Cardiac septum (tissue), 1 donor: ENCODE measurements around a stretch of chr7.

DNA sequence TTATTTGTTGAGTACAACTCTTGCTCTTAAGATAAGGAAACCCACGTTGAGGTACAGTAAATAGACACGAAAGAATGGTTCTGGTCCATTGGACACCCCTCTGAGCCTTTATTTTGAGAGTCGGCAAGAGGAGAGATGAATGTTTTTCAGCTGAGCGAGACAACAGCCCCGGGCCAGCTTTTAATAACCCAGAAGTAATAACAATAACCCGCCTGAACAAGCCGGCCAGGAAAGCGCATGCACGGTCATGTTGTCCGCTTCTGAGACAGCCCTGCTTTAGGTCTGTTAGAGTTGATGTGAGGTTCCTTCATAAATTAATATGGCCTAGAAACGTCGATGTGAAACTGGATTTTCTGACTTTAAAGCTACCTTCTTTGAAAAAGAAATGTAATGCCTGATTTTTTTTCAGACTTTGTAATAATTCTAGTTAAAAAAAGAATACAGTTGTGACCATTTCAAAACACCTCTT is 48.9 kb downstream of the WNT2 start:
- PRO-cap: no peak

DNA sequence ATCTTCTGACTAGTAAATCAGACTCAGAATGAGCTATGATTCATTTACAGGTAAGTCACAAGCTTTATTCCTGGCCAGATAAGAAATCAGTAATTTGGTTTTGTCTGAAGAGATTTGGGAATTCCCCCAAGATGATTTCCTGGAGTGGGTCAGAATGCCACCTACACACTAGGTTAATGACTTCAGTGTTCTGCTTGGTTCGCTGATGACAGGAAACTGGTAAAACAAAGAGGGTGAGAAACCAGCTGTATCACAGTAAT is 8.2 kb upstream of the ASZ1 start:
- PRO-cap: no peak

- PRO-cap: no peak
Measured at GRCh38 chr7:117762235-117763149, 110.7 kb downstream of the CTTNBP2 start.

DNA sequence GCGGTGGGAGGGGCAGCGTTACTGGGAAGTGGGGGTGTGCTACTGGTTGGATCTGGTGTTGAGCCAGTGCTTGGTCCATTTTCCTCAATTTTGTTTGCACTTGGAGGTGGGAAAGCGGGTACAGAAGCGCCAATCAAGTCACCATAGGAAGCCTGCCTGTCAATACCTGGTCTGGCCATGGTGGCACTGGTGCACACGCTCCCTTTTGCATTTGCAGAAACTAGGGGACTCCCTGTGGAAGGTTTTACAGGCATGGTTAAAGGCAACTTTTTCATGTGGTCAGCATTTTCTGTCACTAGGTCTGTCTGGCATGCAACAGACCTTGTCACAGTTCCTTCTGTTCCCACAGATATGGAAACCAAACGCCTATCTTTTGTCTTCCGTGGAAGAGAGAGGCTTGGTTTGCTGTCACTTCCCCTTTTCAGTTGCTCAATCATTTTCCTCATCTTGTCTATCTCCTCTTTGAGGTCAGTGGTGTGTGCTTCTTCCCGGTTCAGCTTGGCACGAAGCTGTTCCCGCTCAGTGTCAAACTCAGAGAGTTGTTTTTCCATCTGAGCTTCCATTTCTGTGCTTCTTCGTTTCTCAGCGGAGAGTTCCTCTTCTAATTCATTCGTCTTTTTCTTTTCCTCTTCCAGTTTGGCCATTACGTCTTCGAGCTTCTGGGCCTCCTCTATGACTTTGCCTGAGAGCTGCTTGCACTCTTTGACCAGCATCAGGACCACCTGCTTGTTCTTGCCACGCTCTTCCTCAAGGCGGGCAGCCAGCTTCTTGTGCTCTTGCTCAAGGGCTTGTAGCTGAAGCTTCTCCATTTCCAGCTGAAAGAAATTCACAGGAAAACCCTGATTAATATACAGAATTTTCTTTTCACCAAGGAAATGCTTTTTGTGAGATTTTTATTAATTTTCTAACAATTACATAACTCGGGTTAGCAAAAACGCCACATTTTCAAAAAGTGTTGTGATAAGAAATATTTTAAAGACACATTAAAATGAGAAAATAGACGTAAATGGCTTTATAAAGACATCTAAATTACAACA is 81.0 kb downstream of the CTTNBP2 start:
- PRO-cap: no peak

DNA sequence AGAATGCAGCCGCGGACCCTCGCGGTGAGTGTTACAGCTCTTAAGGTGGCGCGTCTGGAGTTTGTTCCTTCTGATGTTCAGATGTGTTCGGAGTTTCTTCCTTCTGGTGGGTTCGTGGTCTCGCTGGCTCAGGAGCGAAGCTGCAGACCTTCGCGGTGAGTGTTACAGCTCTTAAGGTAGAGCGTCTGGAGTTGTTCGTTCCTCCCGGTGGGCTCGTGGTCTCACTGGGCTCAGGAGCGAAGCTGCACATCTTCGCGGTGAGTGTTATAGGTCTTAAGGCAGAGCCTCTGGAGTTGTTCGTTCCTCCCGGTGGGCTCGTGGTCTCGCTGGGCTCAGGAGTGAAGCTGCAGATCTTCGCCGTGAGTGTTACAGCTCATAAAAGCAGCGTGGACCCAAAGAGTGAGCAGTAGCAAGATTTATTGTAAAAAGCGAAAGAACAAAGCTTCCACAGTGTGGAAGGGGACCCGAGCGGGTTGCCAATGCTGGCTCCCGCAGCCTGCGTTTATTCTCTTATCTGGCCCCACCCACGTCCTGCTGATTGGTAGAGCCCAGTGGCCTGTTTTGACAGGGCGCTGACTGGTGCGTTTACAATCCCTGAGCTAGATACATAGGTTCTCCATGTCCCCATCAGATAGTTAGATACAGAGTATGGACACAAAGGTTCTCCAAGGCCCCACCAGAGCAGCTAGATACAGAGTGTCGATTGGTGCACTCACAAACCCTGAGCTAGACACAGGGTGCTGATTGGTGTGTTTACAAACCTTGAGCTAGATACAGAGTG is 322.4 kb upstream of the KCND2 start:
- PRO-cap: no peak

GRCh38 chr7:120990211-120990446 is 1.6 kb downstream of the CPED1 start:
- PRO-cap: no peak

DNA sequence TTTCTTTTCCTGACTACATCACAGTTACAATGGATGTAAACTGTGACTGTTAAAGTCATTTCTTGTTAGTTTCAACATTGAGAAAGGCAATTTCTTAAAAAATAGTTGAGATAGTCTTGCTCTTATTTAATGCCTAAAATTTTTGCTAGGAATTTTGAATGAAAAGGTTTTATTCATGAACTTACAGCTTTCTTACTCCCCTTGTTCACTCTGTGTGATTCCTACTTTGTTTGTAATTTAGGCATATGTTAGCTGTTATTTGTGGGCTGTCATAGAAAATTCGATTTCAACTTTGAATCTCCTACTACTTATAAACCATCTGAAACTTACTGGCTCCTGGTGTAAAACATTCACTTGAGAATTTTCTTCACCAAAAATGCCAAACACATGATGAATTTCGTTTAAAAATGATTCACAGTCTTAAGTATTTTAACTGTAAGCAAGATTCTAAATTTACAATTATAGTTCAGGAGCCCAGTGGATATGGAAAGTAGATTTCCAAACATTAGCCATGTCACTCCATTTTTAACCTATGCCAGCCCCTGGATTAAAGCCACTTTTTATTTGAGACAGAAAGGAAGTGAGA is 3.0 kb downstream of the CPED1 start:
- PRO-cap: no peak

GRCh38 chr7:121004221-121004639 is 15.7 kb downstream of the CPED1 start:
- PRO-cap: no peak

DNA sequence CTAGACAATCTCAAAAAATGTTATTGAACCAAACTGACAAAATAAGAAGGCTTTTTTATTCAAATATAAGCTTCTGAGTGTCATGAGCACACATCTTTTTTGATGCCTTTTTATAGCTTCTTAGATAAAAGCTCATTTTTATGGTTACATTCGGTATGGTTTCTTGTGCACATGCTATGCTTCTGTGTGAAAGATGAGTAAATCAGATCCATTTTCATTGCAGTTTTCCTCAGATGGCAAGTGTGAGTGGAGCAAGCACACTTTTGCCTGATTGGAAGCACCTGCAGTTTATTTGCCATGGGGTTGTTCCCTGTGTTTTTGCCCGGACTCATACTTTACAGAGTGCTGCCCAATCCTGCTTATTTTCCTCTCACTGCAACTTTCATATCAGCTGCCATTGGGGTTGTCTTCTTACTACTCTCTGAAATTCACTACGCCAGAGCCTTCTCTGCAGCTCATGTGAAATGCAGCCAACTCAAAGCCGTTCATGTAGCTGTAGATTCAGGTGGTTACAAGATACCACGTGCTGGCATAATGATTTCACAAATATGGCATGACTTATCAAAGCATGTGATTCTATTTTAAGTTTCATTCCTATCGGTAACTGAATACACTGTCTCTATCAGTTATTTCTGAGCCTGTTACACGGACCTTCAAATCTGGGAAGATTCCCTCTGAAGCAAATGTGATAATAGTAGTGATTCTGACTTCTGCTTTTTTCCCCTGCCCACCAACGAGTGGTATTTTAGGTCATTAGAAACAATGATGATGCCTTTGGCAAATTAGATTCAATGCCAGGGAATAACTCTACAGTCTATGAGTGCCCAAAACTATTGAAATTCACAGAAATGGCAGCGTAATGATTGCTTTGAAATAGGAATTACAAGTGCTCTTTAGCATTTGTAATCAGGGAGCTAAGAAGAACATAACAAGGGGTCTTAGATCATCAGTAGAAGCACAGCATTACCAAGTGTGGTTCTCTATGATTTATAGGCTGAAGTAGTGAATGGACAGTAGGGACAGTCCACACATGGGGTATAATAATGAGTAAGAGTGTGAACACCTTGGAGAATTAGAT is 130.2 kb upstream of the WNT16 start:
- PRO-cap: bidirectional peak, plus-strand start at position 630 of the sequence, minus-strand start at position 465 of the sequence

DNA sequence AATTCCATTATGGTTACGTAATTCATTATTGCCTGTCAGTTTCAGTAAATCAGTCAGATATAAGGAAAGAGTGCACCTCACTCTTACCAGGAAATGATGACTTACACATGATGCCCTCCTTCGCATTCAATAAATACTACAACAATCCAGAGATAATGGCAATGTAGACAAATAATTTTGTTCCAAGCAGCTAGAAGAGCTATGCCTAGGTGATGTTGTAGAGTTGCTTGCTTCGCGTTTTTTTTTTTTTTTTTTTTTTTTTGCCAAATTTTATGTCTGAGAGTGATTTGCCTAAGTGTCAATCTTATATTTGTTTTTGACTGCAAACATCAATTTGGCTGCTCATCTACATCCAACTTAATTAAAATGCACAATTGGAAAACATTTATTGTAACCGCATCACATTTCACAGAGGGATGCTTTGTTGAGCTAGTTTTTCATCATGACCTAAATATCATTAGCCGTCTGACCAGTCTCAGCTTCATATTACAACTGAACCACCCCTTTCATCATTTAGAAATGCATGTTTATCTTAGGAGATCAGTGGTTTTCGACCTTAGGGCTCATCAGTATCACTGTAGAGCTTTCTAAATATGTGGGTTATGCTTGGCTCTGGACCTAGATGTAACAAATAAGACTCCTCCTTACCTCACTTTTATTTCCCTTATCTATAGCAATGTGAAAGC is 68.7 kb upstream of the WNT16 start:
- PRO-cap: no peak

DNA sequence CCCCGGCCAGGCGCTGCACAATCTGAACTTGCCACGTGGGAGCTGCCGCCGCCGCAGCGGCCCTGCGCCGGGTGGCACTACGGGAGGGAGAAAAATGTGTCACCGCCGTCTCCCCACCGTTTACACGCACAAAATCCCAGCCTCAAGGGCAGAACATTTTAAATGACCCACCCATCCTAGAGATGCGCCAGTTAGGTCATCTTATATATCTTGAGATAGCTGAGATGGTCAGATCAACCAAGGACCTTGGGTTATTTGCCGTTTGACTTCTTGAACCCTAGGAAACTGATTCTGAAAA is 331 bp upstream of the FAM3C start:
- PRO-cap: bidirectional peak, plus-strand start at position 20 of the sequence, minus-strand start outside the sequence

DNA sequence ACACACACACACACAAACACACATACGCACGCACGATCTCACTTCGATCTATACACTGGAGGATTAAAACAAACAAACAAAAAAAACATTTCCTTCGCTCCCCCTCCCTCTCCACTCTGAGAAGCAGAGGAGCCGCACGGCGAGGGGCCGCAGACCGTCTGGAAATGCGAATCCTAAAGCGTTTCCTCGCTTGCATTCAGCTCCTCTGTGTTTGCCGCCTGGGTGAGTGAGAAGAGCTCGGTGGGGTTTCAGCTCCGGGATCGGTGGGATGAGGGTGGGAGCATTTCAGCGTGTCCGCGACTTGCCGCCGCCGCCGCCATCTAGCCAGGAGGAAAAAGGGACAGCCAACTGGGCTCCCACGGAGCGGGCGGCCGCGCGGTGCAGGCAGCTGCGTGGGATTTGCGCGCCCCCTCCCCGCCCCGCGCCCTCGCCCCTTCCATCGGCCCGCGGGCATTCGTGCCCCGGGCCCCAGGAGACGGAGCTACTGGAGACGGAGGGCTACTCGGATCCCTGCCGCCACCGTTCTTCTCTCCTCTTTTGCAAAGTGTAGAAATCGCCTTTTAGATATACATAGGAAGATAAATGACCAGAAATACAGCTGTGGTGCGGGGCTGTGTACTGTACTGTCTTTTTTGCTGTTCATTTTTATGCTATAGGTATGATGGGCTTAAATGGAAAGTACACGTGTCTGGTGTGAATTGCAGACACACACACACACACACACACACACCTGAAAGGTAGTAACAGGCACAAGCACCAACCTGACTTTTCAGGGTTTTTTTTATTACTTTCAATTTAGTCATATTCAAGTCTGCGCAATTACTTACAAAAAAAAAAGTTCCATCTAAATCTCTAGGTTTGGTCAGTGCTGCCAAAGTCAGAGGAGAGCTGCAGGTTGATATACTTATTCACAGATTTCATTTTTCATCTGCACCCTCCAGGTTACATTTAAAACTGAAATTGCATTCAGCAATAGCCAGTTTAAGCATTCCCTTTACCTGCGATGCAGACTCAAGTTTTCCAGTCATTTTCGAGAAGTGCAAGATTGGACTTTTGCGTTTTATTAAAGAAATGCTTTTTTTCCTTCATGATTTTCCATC is 725 bp downstream of the PTPRZ1 start:
- PRO-cap: no peak

GRCh38 chr7:122672947-122673531 is 25.9 kb downstream of the RNF133 start:
- PRO-cap: no peak

GRCh38 chr7:122913617-122914114 is 27.4 kb upstream of the CADPS2 start:
- PRO-cap: no peak

DNA sequence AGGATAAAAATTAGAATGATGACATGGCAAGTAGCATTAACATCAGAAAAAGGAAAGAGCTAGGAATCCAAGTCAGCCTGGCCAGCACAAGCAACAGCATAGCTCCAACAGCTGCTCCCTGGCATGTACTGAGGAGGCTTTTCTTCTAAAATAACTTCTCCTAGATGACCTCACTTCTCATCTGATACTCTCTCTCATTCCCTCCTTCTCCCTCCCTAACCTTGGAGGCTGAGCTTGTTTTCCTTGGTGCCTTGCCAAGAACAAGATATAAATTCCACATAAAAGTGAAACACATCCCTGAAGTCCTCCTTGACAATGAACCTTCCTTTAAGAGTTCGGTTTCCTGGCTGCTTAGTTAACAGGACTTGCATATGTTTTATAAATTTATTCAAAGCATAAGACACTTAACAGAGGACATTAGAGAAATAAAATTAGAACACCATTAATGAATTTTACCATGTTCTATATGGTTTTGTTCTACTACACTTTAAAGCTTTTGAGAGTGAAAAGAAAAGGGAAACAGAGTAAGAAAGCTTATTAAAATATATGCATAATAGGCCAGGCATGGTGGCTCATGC is 123.7 kb downstream of the IQUB start:
- PRO-cap: no peak

GRCh38 chr7:123660331-123660864 is 4.7 kb downstream of the LMOD2 start:
- PRO-cap: no peak

DNA sequence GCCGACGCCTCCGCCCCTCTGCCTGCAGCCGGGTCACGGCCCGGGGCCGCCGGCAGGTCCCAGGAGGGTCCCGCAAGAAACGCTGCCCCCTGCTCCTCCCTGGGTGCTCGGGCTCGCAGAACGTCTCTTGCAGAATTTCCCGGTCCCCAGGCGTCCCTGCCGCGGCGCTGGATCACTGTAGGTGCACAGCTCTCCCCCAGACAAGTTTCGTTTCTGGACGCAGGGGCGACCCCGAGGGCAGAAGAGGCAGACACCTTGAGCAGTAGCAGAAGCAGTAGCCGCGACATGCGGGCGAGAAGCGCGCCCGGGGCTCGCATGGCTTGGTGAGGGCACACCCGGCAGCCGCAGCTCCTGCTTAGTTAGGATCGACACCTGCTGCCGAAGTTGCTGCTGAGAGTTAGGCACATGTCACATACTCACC is 922 bp downstream of the GPR37 start:
- PRO-cap: no peak

DNA sequence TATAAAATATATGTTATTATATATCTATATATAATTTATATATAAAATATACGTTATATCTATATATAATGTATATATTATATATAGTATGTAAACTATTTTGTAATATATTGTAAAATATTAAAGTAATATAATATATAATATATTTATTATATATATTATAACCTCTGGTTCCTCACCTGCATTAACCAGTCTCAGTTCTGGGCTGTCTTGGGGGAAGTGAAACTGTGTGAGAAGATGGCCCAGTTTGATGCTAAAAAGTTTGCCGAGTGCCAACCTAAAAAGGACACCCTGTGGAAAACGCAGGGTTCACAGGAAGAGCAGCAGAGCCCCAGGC is 104.4 kb upstream of the POT1 start:
- PRO-cap: no peak

GRCh38 chr7:125181771-125182245 is 252.2 kb upstream of the POT1 start:
- PRO-cap: no peak

GRCh38 chr7:127253441-127254333 is 946 bp upstream of the GRM8 start:
- PRO-cap: no peak